Omental fat pad (tissue), 4 donors: ENCODE measurements around the gene ARHGEF38.

DNA sequence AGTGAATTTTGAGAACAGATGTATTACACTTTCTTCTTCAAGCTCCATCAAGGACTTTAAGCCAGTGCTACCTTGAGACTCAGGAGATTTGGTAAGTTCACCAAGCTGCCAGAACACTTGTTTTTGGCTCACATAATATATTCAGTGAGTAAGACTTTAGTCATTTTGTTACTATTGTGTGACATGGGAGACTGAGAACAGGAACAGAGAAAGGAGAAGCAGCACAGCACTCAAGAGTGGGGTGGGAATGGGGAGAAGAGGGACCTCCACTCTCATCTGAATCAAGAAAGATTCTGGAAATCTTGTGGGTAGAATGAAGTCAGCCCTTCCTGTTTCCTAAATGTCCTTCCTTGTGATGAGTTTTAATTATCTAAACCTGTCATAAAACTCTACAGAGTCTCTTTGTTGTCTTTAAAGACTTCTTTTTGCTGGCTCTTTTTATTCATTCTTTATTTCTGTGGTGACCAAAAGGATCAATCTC, 87.3 kb upstream of the TET2 start:
- PRO-cap = no peak
- RAMPAGE, long total RNA, 4 experiments = no peak in any of the 4 experiments

DNA sequence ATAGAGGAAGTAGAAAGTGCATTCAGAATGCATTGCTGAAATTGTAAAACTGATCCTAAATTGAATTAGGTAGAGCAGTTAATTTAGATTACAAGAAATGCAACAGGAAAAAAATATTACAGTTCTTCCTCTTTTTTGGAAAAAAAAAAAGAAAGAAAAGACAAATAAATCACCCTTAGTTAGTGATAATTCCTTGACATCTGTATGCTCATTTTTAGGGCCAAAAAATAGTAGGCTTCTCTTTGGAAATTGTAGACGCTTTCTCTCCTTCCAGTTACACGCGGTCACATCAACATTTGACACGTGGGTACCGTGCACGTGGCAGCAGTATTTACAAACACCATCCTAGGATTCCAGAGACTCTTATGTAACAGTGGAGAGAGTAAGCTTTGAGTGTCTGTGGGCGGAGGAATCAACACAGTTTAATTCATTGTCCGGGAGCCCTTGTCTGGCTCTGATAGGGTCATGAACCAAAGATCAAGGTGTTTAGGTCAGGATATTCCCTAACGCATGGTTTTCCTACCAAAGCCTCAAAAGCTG, 12.1 kb downstream of the TET2 start:
- PRO-cap = no peak
- RAMPAGE, long total RNA, 4 experiments = no peak in any of the 4 experiments

- PRO-cap = no peak
- RAMPAGE, long total RNA, 4 experiments = no peak in any of the 4 experiments
Observed at GRCh38 chr4:105552206-105553281, at the start of gene ARHGEF38. Gene ARHGEF38, plus strand, starts transcription at chr4:105552620.

DNA sequence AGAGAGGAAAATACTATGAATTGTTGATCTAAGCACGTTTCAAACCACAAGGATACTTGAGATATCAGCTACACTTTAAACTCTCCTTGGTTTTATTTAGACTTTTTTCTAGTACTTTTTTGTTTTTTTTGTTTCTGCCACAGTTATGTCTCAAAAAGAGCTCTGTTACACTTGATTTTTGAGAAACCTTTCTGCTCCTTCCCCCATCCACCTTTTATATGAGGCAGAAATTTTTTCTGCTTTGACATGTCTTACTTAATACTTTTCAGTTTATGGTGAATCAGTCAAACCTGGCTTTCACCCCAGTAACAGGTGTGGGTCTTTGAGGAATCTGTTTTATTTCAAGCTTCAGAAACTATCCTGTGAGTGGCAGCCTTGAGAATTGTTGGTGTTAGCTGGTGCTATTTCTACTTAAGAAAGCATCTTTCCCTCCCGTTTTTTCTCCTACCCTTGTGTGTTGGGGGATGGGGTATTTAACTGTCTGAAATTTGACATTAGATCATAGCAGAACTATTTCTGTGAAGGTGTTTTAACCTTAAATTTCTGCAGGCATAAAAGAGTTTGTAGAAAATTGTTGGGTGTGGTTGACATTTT, 2.1 kb downstream of the NPNT start:
- PRO-cap = no peak
- RAMPAGE, long total RNA, 4 experiments = no peak in any of the 4 experiments

- PRO-cap = no peak
- RAMPAGE, long total RNA, 4 experiments = no peak in any of the 4 experiments
Observed at GRCh38 chr4:106355354-106355718, 13.2 kb downstream of the GIMD1 start.

DNA sequence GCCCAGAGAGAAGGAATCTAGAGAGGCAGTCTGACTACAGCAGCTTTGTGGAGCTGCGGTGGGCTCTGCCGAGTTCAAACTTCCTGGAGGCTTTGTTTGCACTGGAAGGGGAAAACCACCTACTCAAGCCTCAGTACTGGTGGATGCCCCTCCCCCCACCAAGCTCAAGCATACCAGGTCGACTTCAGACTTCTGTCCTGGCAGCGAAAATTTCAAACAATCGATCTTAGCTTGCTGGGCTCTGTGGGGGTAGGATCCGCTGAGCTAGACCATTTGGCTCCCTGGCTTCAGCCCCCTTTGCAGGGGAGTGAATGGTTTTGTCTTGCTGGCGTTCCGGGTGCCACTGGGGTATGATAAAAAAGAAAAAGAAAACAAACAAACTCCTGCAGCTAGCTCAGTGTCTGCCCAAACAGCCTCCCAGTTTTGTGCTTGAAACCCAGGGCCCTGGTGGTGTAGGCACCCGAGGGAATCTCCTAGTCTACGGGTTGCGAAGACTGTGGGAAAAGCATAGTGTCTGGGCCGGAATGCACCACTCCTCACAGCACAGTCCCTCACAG, 57.6 kb downstream of the DKK2 start:
- PRO-cap = no peak
- RAMPAGE, long total RNA, 4 experiments = no peak in any of the 4 experiments

DNA sequence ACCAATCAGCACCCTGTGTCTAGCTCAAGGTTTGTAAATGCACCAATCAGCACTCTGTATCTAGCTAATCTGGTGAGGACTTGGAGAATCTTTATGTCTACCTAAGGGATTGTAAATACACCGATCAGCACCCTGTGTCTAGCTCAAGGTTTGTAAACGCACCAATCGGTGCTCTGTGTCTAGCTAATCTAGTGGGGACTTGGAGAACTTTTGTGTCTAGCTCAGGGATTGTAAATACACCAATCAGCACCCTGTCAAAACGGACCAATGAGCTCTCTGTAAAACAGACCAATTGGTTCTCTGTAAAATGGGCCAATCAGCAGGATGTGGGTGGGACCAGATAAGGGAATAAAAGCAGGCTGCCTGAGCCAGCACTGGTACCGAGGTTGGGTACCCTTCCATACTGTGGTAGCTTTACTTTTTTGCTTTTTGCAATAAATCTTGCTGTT, 37.7 kb upstream of the DKK2 start:
- PRO-cap = no peak
- RAMPAGE, long total RNA, 4 experiments = no peak in any of the 4 experiments

DNA sequence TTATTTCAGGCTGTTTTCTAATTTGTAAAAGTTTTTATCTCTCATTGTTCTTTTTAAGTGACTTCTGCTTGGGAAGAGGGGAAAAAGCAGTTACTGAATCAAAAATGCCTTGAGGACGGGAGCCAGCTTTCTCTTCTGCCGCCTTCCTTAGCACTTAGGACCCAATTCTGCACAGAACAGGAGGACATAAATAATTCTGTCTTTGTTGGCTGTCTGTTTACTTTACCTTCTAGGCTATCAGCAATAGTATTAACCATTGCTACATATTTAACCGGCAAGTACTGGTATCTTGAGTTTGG, 46.6 kb downstream of the SGMS2 start:
- PRO-cap = no peak
- RAMPAGE, long total RNA, 4 experiments = no peak in any of the 4 experiments

GRCh38 chr4:108080783-108081106, 88.0 kb downstream of the LEF1 start:
- PRO-cap = no peak
- RAMPAGE, long total RNA, 4 experiments = no peak in any of the 4 experiments

DNA sequence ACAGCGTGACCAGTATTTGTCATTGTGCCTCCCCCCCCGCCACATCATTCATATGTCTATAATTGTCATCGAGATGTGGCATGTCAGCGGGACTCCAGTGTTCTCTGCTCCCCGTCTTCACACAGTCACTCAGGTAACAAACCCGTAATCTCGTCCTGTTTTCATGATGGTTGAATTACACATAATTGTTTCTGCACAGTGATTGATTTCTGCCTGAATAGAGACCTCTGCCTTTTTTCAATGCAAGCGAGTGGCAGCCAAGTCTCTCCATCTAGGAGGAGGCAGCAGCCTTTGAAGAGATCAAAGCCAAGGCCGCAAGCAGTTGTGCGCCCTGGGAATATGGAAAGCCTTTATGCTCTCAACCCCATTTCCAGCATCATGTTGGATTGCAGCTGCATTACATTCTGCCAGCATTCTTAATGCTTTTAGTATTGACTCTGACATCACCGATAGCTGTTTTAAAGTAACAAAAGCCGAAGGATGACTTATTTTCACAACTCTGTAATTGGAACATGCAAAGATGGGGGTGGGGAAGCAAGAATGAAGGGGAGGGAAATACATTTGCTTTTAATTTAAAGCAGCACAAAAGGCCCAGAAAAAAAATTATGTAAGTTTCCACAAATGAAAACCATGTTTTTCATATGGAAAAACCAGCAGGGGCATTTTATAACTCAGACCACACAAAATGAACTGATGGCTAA, 27.2 kb downstream of the LEF1 start:
- PRO-cap = no peak
- RAMPAGE, long total RNA, 4 experiments = no peak in any of the 4 experiments

- PRO-cap = no peak
- RAMPAGE, long total RNA, 4 experiments = no peak in any of the 4 experiments
Observed at GRCh38 chr4:108209369-108210036, 40.8 kb upstream of the LEF1 start.

- PRO-cap = no peak
- RAMPAGE, long total RNA, 4 experiments = no peak in any of the 4 experiments
Observed at GRCh38 chr4:108620751-108621440, 520 bp downstream of the RPL34 start.

DNA sequence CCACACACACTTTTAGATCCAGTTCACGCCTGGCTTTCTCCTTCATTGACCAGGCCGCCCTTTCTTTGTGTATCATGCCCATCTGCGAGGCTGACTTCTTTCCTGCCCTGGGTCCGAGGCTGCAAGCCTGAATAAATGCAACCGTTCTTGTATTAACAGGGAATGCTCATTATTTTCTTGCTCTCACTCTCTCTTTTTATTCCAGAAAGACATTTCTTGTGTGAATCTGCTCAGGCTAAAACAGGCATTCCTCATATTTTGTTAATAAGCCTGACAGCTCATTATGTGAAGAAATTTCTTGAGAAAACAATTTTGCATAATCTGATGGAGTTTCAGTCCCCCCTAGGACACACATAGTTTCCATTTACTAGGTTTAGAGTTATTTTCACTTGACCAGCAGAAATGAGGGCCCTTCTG, 104.4 kb upstream of the ETNPPL start:
- PRO-cap = no peak
- RAMPAGE, long total RNA, 4 experiments = no peak in any of the 4 experiments

DNA sequence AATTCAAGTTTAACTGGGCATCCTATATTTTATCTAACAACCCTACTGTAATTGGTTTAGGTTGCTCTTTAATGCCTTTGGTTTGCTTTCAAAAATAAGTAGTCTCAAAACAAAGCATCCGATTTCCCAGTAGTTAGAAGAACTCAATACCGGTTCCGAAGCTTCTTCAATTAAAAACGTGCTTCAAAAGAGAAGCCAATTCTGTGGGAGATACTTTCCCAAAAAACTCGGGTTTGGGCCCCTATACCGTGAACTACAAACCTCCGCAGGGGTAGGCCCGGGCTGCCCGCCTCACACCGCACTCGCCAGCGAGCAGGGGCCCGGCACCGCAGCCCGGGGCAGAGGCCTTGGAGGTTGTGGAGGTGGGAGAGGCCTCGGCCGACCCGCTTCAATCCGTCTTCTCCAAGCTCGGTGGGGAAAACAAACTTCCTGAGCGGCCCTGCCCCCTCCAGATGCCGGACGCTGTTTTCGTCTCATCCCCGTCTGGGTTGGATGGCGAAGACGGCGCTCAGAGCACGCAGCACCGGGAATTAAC, 554 bp upstream of the MCUB start:
- PRO-cap = no peak
- RAMPAGE, long total RNA, 4 experiments = no peak in any of the 4 experiments

GRCh38 chr4:109599360-109599639, 39.3 kb downstream of the MCUB start:
- PRO-cap = no peak
- RAMPAGE, long total RNA, 4 experiments = no peak in any of the 4 experiments

DNA sequence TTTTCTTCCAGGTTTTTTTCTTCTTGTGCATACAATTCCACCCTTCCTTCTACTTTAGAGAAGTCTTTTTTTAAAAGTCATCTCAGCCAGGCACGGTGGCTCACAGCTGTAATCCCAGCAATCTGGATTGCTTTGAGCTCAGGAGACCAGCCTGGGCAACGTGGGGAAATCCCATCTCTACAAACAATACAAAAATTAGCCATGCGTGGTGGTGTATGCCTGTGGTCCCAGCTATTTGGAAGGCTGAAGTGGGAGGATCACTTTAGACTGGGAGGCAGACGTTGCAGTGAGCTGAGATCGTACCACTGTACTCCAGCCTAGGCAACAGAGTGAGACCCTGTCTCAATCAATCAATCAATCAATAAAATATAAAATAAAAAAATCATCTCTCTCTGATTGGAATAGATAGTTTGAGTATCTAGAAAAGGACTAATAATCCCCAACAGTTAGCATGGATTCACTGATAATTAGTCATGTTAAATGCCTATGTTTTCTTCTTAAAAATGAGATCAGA, 14.7 kb downstream of the ELOVL6 start:
- PRO-cap = no peak
- RAMPAGE, long total RNA, 4 experiments = no peak in any of the 4 experiments

- PRO-cap = no peak
- RAMPAGE, long total RNA, 4 experiments = no peak in any of the 4 experiments
Observed at GRCh38 chr4:110198163-110198278, 394 bp downstream of the ELOVL6 start.

DNA sequence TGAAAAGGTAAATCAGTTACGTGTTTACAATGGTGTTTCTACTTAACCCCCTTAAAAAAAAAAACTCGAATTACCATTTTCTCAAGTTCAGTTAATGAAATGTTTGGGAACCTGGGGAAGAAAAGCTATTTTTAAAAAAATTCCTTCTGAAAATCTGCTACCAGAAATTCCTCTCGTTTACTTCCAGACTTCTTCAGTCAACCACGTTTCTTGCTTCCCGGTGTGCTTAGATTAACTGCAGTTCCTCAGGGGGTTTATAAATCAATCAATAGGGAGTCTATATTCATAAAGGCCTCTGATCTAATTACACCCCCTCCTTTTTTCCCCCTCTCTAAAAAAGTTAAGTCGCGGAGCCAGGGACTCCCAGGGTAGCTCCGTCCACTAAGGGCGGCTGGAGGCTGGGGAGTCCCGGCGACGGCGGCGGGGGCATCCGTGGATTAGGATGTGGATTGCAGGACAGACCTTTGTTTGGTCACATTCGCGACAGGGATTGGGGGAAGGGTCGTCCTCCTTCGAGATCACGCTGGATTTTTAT, 8.8 kb downstream of the PITX2 start:
- PRO-cap = no peak
- RAMPAGE, long total RNA, 4 experiments = no peak in any of the 4 experiments

- PRO-cap = no peak
- RAMPAGE, long total RNA, 4 experiments = no peak in any of the 4 experiments
Observed at GRCh38 chr4:111958025-111958333, 187.3 kb upstream of the FAM241A start.

DNA sequence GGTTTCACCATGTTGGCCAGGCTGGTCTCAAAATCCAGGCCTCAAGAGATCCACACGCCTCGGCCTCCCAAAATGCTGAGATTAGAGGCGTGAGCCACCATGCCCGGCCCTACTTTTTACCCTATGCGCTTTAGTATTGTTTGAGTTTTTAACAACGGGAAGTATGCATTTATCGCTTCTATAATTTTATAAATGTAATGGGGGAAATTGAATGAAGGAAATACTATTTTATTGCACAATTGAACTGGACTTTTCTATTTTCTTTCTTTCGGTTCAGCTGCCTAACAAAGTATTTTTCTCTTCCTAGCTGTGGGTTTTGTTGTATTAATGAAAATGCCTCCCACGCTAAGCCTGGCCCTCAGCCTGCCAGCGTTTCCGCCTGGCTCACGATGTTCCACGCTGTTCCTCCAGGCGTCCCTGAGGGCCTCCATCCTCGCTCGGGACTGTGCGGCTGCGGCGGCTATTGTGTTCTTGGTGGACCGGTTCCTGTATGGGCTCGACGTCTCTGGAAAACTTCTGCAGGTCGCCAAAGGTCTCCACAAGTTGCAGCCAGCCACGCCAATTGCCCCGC, 104.5 kb downstream of the NEUROG2 start:
- PRO-cap = no peak
- RAMPAGE, long total RNA, 4 experiments = no peak in any of the 4 experiments